SK-N-MC (cell line): ENCODE results near the gene GALNT17.

GRCh38 chr7:66554144-66554754 is 74.4 kb upstream of the KCTD7 start:
- RRBS, result no CpG with 5 or more reads among the region's 15 CpGs

DNA sequence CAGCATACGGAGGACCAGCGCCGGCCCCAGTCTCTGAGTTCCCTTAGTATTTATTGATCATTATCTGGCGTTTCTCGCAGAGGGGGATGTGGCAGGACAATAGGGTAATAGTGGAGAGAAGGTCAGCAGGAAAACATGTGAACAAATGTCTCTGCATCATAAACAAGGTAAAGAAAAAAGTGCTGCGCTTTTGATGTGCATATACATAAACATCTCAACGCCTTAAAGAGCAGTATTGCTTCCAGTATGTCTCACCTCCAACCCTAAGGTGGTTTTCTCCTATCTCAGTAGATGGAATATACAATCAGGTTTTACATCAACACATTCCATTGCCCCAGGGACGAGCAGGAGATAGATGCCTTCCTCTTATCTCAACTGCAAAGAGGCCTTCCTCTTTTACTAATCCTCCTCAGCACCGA is 9.6 kb upstream of the KCTD7 start:
- RRBS, result no CpG with 5 or more reads among the region's 9 CpGs

- RRBS, result 1% methylated on average over 20 of the region's 117 CpGs
Observed at GRCh38 chr7:66654327-66655667, 26.1 kb downstream of the KCTD7 start.

DNA sequence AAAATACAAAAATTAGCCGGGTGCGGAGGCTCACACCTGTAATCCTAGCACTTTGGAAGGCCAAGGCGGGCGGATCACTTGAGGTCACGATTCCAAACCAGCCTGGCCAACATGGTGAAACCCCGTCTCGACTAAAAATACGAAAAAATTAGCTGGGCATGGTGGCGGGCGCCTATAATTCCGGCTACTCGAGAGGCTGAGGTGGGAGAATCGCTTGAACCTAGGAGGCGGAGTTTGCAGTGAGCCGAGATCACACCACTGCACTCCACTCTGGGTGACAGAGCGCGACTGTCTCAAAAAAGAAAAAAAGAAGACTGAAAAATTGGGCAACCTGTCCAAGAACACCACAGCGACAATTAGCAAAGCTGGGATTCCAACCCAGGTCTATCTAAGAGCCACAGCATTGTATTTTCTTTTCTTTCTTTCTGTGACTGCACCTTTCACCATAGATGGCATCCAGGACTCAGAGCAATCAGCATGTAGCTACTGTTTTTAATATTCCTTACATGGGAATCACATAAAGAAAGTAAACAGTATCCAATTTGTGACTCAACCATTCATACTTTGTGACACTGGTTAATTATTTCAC is 52.2 kb downstream of the KCTD7 start:
- RRBS, result no CpG with 5 or more reads among the region's 18 CpGs

- RRBS, result no CpG with 5 or more reads among the region's 10 CpGs
Observed at GRCh38 chr7:66761488-66762214, 21.1 kb downstream of the RABGEF1 start.

GRCh38 chr7:66773011-66773276 is 32.4 kb downstream of the RABGEF1 start:
- RRBS, result no CpG with 5 or more reads among the region's 1 CpG

DNA sequence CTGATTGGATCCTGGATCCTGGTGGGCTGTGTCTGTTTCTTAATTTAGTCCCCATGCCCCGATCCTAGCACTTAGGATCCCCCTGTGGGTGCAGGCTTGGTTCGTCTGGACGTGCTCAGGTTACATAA is 20.1 kb downstream of the SBDS start:
- RRBS, result no CpG with 5 or more reads among the region's 3 CpGs

GRCh38 chr7:66996127-66996685 is 427 bp upstream of the TYW1 start:
- RRBS, result no CpG with 5 or more reads among the region's 26 CpGs

GRCh38 chr7:67024703-67025189 is 28.1 kb downstream of the TYW1 start:
- RRBS, result no CpG with 5 or more reads among the region's 6 CpGs

DNA sequence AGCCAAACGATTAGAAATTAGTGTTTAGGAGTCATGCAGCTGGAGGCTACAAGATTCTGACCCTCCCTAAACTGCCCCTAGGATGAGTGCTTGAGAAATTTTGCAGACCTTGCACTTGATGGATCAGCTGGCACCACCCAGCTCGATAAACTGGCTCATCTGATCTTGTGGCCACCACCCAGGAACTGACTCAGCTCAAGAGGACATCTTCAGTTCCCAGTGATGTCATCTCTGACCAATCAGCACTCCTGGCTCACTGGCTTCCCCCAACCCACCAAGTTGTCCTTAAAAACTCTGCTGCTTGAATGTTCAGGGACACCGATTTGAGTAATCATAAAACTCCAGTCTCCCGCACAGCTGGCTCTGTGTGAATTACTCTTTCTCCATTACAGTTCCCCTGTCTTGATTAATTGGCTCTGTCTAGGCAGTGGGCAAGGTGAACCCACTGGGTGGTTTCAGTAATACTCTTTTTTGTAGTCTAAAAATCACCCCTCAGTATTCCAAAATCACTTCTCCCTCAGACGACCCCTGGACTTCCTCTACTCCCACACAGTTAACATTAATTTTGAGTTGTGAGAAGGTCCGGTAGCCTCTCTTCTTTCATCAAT is 50.3 kb upstream of the SPDYE21 start:
- RRBS, result no CpG with 5 or more reads among the region's 6 CpGs

DNA sequence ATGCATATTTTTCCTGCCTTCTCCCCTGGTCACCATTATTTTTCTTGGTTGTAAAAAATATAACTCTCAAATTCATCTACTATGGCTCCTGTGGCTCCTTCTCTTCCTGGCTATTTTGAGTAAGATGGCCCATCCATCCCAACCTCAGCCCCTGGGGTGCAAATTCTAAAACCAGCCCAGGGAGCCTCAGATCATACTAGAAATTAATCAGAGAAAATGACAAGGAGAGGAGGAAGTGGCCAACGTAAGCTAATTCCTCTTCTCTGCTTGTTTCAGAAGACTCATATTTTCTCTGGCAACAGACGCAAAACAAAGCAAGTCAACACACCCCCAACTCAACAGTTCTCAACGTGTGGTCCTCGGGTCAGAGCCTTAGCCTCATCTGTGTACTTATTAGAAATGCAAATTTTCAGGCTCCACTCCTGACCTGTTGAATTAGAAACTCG is 414.0 kb upstream of the AUTS2 start:
- RRBS, result no CpG with 5 or more reads among the region's 5 CpGs

- RRBS, result no CpG with 5 or more reads among the region's 14 CpGs
Observed at GRCh38 chr7:69598800-69599083, 467 bp downstream of the AUTS2 start.

- RRBS, result no CpG with 5 or more reads among the region's 24 CpGs
Observed at GRCh38 chr7:69600010-69600606, 1.8 kb downstream of the AUTS2 start.

GRCh38 chr7:70568470-70569133 is 563.3 kb upstream of the GALNT17 start:
- RRBS, result no CpG with 5 or more reads among the region's 7 CpGs

GRCh38 chr7:70695386-70695832 is 436.5 kb upstream of the GALNT17 start:
- RRBS, result 0% methylated on average over 7 of the region's 34 CpGs

DNA sequence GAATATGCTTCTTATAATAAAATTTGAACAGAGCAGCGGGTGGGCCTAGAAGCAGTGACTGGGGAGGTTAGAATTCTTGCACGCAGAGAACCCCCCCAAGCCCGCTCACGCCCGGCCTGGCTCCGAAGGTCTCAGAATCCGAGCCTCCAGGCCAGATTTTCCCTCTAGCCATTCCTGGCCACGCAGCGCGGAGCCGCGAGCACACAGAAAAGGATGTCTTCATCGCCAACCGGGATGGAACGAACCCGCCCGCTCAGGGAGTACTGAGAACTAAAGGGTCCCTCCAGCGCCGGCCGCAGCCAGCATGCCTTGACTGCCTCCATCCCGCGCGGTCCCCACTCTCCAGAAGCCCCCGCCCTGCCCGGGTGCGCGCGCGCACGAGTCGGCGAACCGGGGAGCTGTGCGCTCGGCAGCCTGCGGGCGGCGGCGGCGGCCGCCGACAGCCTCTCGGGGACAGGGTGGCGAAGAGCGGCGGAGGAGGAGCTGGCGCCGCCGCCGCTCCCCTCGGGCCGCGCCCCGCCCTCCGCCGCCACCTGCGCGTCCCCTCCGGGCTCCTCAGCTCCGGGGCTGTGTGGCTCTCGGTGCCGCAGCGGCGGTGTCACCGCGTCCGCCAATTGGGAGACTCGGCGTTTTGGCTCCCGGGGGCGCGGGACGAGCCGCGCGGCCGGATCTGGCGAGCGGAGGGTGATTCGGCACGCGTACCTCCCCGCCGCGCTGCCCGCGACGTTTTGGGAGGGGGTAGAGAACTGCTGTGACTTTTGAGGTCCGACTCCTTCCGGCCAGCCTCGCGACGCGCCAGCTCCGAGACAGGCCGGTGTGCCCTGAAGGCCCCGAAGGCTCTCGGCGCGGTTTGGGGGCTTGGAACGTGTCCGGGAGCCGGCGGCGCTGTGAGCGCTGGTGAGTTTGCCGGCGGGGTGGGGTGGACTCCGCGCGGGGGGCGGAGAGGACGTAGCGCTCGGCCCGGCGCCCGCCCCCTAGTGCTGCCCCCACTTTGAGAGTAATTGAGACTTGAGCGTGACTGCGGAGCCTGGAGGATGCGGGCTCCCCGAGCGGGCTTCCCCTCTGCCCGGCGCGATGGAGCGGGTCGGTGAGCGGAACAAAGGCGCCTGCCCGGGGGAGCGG is at the start of gene GALNT17:
Gene GALNT17, plus strand, starts transcription at position 1,004 of the 1,122 bp plus-strand sequence.
- RRBS, result 1% methylated on average over 67 of the region's 132 CpGs

- RRBS, result no CpG with 5 or more reads among the region's 7 CpGs
Observed at GRCh38 chr7:71308051-71308569, 176.2 kb downstream of the GALNT17 start.

DNA sequence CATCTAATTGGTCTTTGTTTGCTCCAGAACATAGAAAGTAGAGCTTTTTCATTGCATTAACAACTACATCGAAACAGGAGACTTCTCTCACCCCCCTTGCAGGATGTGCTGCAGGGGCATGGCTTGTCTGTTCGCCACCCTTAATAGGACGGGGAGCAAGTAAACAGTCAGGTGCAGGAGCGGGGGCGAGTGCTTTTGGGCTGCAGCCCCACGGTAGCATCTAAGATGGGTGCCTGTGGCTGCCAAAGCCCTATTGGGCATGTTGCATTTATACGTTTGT is 326.2 kb downstream of the GALNT17 start:
- RRBS, result no CpG with 5 or more reads among the region's 7 CpGs

- RRBS, result no CpG with 5 or more reads among the region's 18 CpGs
Observed at GRCh38 chr7:72435177-72435994, 23.2 kb upstream of the CALN1 start.